Hematopoietic multipotent progenitor cell (in vitro differentiated cells): ENCODE measurements around a stretch of chr2.

DNA sequence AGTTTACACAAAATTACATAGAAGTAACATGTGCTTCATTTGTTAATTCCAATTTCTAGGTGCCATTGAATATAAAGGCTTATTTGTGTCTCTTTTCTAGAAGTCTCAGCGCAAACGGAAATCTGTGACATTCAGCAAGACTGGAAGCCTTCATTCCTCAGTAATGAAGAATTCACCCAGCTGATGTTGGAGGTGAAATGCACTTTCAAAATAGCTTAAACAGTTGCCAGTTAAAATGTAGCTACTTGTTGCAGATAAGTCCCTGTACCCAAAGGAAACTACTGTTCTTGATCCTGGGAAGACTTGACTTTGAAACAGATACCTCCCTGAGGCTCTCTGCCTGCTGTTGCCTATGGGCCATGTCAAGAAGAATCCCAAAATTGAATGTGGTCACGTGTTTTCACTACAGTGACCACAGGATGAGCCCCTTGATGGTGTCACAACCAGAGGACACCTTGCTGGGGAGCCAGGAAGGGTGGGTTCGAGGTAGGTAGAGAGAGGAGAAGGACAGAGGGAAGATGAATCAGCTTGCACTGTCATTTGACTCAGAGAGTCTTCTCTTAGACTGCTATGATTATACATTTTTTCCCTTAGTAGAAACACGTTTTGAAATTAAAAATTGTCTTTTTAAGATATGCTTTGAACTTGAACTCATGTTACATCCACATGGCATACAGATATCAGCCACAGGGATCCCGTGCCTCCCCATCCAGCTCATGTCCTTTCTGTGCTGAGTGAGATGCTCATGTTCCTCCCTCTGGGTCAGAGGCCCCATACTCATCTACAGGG, 69.1 kb upstream of the RPL31 start:
- CAGE, long polyA plus RNA = no peak

DNA sequence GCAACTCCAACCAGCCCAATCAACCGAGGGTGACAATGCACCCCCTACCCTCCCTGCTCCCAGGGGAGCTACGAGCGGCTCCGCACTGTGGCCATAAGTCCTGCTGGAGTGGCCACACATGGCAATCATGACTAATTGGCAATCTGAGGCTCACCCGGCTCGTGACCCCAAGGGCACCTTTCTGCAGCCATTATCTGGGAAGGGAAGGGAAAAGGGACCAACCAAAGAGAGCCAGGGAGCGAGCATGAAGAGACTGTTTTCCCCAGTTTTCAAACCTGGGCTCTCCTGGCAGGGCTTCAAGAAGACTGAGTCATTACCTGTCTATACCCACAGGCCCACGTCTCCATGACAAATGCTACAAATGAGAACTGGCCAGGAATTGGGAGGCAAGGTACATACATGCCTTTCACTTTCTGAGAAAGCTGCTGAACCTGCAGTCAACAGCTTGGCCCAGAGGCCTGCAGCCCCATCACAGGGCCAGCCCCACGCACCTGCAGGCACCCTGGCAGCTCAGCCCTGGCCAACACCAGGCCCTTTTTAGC, 45.2 kb downstream of the RPL31 start:
- CAGE, long polyA plus RNA = no peak

GRCh38 chr2:101112385-101113229, 38.6 kb downstream of the TBC1D8 start:
- CAGE, long polyA plus RNA = no peak

GRCh38 chr2:101173818-101174397, 22.7 kb upstream of the TBC1D8 start:
- CAGE, long polyA plus RNA = no peak

DNA sequence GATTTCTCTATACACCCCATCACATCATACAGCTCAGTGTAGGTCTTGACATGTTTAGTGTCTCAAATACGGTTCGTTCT, 855 bp downstream of the CNOT11 start:
- CAGE, long polyA plus RNA = no peak

DNA sequence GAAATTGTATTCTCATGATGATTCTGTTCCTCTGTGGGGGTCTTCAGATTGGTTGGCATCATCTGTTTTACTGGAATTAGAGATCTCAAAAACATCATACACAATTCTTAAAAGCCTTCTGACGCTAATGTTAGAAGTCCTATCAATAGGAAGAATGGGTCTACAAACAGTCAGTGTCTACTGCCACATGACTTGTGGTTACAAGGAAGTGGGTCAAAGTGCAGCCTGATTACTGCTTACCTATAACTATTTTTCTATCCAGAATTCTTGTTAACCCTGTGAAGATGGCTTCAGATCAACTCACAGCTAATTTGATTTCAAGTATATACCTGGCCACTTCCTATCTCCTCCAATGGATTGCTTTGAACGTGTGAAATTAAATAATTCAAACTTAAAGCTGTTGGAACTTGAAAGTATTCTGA, 2.9 kb upstream of the RNF149 start:
- CAGE, long polyA plus RNA = no peak

- CAGE, long polyA plus RNA = no peak
Observed at GRCh38 chr2:101328381-101329143, 20.1 kb upstream of the RNF149 start.

- CAGE, long polyA plus RNA = no peak
Observed at GRCh38 chr2:101386514-101386780, 856 bp downstream of the CREG2 start.

DNA sequence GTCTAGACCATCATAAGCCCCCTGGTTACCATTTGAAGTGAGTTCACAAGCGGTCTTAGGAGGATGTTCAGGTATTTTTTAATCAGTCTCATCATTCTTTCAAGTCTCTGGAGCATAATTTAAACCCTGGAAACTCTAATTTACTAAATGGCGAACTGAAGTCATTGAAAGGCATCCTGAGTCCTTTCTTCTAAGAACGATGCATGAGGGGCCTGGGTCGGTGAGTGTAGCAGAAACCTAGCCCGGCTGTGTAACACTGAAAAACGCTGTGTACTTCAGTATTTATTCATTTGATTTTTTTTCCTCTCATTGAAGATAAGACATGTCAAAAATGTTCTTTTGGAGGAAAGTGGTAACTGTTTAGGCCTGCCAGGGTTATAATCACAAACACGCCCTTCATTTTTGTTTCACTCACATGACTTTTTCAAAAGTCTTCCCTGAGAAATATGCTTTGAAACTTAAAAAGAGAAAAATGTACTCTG, 1.8 kb downstream of the RFX8 start:
- CAGE, long polyA plus RNA = no peak

- CAGE, long polyA plus RNA = no peak
Observed at GRCh38 chr2:101567740-101568146, 92.8 kb upstream of the RFX8 start.

GRCh38 chr2:101700226-101700865, 2.8 kb downstream of the MAP4K4 start:
- CAGE, long polyA plus RNA = no peak

- CAGE, long polyA plus RNA = no peak
Observed at GRCh38 chr2:101716526-101717847, 19.5 kb downstream of the MAP4K4 start.

- CAGE, long polyA plus RNA = no peak
Observed at GRCh38 chr2:101781625-101782248, 84.2 kb downstream of the MAP4K4 start.

GRCh38 chr2:101816353-101816974, 119.0 kb downstream of the MAP4K4 start:
- CAGE, long polyA plus RNA = no peak

GRCh38 chr2:101869560-101869931, 122.2 kb upstream of the IL1R2 start:
- CAGE, long polyA plus RNA = no peak

GRCh38 chr2:101870029-101871069, 121.4 kb upstream of the IL1R2 start:
- CAGE, long polyA plus RNA = no peak

GRCh38 chr2:101962833-101963369, 28.9 kb upstream of the IL1R2 start:
- CAGE, long polyA plus RNA = no peak

GRCh38 chr2:101983538-101983841, 8.3 kb upstream of the IL1R2 start:
- CAGE, long polyA plus RNA = no peak

DNA sequence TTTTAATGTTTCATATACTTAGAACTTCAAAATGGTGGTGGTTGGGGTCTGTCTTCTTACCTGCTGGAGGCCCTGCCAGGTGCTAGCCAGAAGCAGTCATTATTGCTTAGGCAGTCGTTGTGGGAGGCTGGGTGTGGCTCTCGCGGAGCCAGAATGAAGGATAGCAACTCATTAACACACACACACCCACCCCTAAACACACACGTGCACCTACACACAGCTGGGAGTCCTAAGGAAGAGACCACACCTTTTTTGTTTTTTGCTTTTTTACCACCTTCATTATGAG, 4.4 kb upstream of the IL1R2 start:
- CAGE, long polyA plus RNA = no peak

DNA sequence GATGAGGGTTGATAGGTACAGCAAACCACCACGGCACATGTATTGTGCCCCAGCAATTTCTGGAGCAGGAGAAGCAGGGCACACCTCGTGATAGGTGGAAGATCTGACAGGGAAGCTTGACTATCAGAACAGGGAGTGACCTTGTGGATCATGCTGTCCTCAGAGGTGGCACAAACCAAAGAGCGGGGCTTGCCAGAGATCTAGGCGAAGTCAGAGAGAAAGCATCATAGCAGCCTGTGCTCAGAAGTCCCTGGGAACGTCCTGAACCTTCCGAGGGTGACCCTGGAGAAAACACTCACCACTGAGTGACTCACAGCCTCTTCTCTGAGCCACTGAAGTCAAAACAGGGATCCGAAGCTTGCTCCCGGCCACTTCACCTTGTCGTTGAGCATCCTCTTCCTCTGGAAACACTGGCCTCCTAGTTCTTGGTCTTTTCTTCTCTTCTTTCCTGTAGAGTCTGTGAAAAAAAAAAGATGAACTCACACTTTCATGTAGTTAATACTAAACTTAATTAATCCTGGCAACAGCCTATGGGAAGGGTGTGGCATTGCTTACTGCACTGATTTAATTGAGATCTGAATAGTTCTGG, 56.7 kb downstream of the IL1R2 start:
- CAGE, long polyA plus RNA = no peak